HepG2 (cell line): ENCODE measurements around the gene PTGER3.

GRCh38 chr1:66449895-66450647 lies 83.9 kb upstream of the SGIP1 start:
- RRBS, 2 experiments = no CpG with 5 or more reads among the region's 4 CpGs
CAGE:
- cytosol, long polyA minus RNA = no peak
- cytosol, long polyA plus RNA = no peak
- long polyA plus RNA = no peak
- nucleus, long polyA minus RNA = no peak
- nucleus, long polyA plus RNA = no peak

- RRBS, 2 experiments = no CpG with 5 or more reads among the region's 3 CpGs
CAGE:
- cytosol, long polyA minus RNA = no peak
- cytosol, long polyA plus RNA = no peak
- long polyA plus RNA = no peak
- nucleus, long polyA minus RNA = no peak
- nucleus, long polyA plus RNA = no peak
Observed at GRCh38 chr1:66563443-66563869, 29.5 kb downstream of the SGIP1 start.

DNA sequence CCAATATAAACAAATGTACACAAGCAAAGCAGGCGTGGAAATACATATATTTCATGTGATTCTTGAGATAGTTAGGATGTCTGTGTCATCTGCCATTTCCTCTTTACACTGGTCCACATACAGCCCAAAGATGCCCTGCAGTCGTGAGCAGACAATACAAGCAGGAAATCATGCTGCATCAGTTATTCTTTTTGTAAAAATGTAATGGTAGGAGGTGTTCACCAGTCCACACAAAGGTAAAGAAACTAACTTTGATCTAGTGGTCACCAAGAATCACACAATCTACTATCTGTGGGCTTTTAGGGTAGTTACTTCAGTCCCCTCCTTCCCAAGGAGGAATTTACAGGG lies 30.5 kb downstream of the SGIP1 start:
- RRBS, 2 experiments = no CpG with 5 or more reads among the region's 2 CpGs
CAGE:
- cytosol, long polyA minus RNA = no peak
- cytosol, long polyA plus RNA = no peak
- long polyA plus RNA = no peak
- nucleus, long polyA minus RNA = no peak
- nucleus, long polyA plus RNA = no peak

GRCh38 chr1:66840993-66841333 lies 39.9 kb upstream of the INSL5 start:
CAGE:
- cytosol, long polyA minus RNA = no peak
- cytosol, long polyA plus RNA = no peak
- long polyA plus RNA = no peak
- nucleus, long polyA minus RNA = no peak
- nucleus, long polyA plus RNA = no peak

GRCh38 chr1:66877955-66878330 lies 46.7 kb downstream of the DNAI4 start:
- RRBS, 2 experiments = no CpG with 5 or more reads among the region's 2 CpGs
CAGE:
- cytosol, long polyA minus RNA = no peak
- cytosol, long polyA plus RNA = no peak
- long polyA plus RNA = no peak
- nucleus, long polyA minus RNA = no peak
- nucleus, long polyA plus RNA = no peak

DNA sequence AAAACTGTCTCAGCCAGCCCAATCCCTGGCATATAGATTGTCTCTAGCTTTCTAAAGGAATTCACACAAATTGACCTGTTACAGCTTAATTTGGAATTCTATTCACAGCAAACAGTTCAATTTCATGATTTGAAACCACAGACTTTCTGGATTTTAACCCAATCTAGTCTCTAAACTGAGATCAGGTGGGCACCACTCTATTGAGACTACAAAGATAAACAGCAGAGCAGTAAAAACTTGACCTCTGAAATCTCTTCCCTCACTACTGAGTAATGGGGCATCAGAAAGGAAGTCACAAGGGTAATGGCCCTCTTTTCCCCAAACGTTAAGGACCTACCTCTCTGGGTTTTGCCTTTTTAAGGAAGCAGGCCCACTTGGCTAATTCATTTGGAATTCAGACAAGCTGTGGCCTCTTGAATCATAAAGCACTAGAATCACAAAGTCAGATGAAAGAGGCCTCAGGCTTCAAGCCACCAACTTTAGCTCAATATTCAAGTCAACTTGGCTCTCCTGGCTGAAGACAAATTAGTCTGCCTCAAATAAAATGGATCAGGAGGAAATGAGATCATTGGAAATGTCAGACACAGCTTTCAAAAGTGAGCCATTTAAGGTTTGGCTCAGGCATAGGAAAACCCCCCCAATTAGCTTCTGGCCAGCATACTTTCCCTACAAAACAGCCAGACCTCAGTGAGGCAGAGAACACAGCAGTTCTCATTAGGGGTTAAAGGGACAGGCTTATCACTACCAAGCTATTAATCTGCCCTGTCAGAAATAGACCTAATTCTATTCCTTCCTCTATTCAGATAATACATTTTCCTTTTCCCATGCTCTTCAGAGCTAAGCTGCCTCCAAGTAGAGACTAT lies 34.4 kb downstream of the SLC35D1 start:
- RRBS, 2 experiments = no CpG with 5 or more reads among the region's 1 CpG
CAGE:
- cytosol, long polyA minus RNA = no peak
- cytosol, long polyA plus RNA = no peak
- long polyA plus RNA = no peak
- nucleus, long polyA minus RNA = no peak
- nucleus, long polyA plus RNA = no peak

DNA sequence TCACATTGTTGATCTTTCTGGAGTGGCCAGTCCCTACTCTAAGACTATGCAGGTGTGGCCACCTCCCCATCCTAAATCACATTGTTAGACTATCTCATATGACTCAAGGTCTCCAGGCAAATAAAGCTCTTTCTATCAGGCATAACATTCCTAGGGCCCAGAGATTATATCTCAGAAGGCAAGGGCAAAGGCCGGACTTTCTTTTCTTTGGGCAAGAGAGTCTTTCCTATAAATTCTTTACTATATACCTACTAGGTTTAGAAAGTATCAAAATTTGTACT lies 2.7 kb upstream of the C1orf141 start:
- RRBS, 2 experiments = no CpG with 5 or more reads among the region's 1 CpG
CAGE:
- cytosol, long polyA minus RNA = no peak
- cytosol, long polyA plus RNA = no peak
- long polyA plus RNA = no peak
- nucleus, long polyA minus RNA = no peak
- nucleus, long polyA plus RNA = no peak

GRCh38 chr1:67272584-67272783 lies 35.2 kb upstream of the IL12RB2 start:
- RRBS, 2 experiments = no CpG with 5 or more reads among the region's 3 CpGs
CAGE:
- cytosol, long polyA minus RNA = no peak
- cytosol, long polyA plus RNA = no peak
- long polyA plus RNA = no peak
- nucleus, long polyA minus RNA = no peak
- nucleus, long polyA plus RNA = no peak

GRCh38 chr1:67332894-67333278 lies 25.2 kb downstream of the IL12RB2 start:
- RRBS, 2 experiments = no CpG with 5 or more reads among the region's 1 CpG
CAGE:
- cytosol, long polyA minus RNA = no peak
- cytosol, long polyA plus RNA = no peak
- long polyA plus RNA = no peak
- nucleus, long polyA minus RNA = no peak
- nucleus, long polyA plus RNA = no peak

- RRBS, 2 experiments = no CpG with 5 or more reads among the region's 2 CpGs
CAGE:
- cytosol, long polyA minus RNA = no peak
- cytosol, long polyA plus RNA = no peak
- long polyA plus RNA = no peak
- nucleus, long polyA minus RNA = no peak
- nucleus, long polyA plus RNA = no peak
Observed at GRCh38 chr1:67687296-67687594, 2.2 kb downstream of the GADD45A start.

DNA sequence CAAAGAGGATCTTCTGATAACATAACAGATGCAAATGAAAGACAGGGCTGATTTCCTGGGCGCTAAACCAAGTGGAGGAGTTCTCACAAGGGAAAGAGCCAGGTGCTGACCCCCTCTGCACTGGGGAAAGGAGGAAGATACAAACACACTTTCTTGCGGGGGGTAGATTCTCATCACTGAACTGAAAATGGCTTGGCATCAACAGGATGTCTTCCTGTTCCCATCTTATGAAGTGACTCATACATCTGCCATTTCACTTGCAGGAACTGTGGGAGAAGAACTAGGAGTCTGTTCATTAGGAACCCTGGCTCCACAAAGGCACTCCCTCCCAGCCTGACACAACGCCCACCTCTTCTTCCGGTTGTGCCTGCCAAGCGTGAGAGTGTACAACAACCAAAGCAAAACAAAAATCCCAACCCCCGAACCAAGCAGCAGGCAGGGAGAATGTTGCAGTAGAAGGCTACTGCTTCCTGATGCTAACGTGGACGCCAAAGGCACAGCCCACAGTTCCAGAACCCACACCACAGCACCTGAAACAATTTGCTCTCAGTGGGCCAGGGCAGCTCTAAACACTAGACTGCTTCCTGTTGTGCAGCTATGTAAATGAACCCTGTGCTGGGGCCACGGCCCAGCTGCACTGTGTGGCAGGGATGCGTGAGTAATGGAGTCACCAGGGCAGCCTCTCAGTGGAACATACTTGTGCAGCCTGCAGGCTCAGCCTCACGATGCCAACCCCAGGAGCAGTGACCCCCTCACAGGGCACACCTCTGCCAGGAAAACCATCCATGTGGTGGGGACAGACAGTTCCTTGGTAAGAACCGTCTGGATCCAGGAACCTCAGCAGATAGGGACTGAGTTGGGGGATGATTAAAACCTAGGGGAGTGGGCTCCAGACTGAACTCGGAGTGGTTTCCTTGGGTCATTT lies 51.2 kb downstream of the GADD45A start:
- RRBS, 2 experiments = no CpG with 5 or more reads among the region's 13 CpGs
CAGE:
- cytosol, long polyA minus RNA = no peak
- cytosol, long polyA plus RNA = no peak
- long polyA plus RNA = no peak
- nucleus, long polyA minus RNA = no peak
- nucleus, long polyA plus RNA = no peak

- RRBS, 2 experiments = no CpG with 5 or more reads among the region's 4 CpGs
CAGE:
- cytosol, long polyA minus RNA = no peak
- cytosol, long polyA plus RNA = no peak
- long polyA plus RNA = no peak
- nucleus, long polyA minus RNA = no peak
- nucleus, long polyA plus RNA = no peak
Observed at GRCh38 chr1:68159467-68160000, 72.8 kb downstream of the WLS start.

DNA sequence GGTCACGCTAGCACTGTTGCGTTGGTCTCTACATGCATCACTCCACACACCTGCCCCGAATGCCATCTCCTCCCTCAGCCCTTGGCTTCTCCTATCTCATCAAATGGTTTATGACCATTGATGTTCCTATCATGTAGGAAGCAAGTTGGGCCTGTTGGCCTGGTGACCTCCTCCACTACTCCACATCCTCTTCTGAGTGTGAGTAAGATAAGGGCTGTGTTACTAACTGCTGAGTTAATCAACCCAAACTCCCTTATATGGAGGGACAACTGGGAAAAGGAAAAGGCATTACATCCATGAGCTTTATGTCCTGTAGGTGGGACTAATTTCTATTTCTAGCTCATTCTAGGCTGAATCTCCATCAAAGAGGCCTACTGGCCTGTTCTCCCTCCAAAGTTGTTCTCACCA lies 57.6 kb downstream of the WLS start:
- RRBS, 2 experiments = no CpG with 5 or more reads among the region's 3 CpGs
CAGE:
- cytosol, long polyA minus RNA = no peak
- cytosol, long polyA plus RNA = no peak
- long polyA plus RNA = no peak
- nucleus, long polyA minus RNA = no peak
- nucleus, long polyA plus RNA = no peak

- RRBS, 2 experiments = 30 to 35% methylated on average over 2 of the region's 20 CpGs
CAGE:
- cytosol, long polyA minus RNA = no peak
- cytosol, long polyA plus RNA = no peak
- long polyA plus RNA = no peak
- nucleus, long polyA minus RNA = no peak
- nucleus, long polyA plus RNA = no peak
Observed at GRCh38 chr1:69919221-69919652, 286.1 kb downstream of the LRRC40 start.

GRCh38 chr1:70235463-70235752 lies 14.2 kb downstream of the SRSF11 start:
- RRBS, 2 experiments = no CpG with 5 or more reads among the region's 1 CpG
CAGE:
- cytosol, long polyA minus RNA = no peak
- cytosol, long polyA plus RNA = no peak
- long polyA plus RNA = no peak
- nucleus, long polyA minus RNA = no peak
- nucleus, long polyA plus RNA = no peak

GRCh38 chr1:70440723-70441723 lies 30.0 kb downstream of the CTH start:
- RRBS, 2 experiments = no CpG with 5 or more reads among the region's 5 CpGs
CAGE:
- cytosol, long polyA minus RNA = no peak
- cytosol, long polyA plus RNA = no peak
- long polyA plus RNA = no peak
- nucleus, long polyA minus RNA = no peak
- nucleus, long polyA plus RNA = no peak

DNA sequence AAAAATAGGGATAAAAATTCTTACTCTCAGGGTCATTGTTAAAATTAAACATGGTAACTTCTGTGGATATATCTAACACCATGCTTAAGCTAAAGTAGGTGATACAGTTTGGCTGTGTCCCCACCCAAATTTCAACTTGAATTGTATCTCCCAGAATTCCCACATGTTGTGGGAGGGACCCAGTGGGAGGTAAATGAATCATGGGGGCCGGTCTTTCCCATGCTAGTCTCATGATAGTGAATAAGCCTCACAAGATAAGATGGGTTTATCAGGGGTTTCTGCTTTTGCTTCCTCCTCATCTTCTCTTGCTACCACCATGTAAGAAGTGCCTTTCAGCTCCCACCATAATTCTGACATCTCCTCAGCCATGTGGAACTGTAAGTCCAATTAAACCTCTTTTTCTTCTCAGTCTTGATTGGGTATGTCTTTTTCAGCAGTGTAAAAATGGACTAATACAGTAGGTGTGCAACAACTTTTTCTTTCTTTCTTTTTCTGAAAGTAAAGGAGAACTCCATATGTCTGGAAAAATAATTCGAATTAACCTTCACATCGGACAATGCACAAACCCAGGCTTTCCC lies 100.4 kb downstream of the PTGER3 start:
- RRBS, 2 experiments = no CpG with 5 or more reads among the region's 3 CpGs
CAGE:
- cytosol, long polyA minus RNA = no peak
- cytosol, long polyA plus RNA = no peak
- long polyA plus RNA = no peak
- nucleus, long polyA minus RNA = no peak
- nucleus, long polyA plus RNA = no peak

DNA sequence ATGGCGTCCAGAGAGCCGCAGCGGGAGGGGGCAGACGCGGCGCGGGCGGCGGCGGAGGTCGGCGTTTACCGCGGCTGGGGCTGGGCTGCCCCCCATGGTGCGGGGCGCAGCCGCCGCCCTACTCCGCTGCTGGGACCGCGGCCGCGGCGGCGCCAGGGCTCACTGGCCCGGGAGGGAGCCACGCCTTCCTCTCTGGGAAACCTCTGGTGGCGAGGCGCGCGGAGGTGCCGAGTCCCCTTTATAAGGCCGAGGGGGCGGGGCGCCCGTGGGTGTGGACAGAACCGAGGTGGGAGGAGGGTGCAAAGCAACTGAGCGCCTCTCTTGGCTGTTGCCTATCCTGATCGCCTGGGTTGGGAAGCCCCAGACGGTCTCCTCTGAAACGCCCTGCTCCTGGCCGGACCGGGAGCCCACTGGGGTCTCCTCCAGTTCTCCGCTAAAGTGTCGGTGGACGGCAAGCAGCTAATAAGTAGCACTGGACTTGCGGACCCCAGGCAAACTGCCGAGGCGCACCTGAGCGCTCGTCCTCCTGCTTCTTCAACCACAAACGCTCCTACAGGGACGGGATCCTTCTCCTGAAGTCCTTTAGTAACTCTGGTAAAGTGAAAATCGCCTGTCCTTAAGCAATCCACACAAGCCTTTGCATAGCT lies at the start of gene PTGER3:
Gene PTGER3 (minus strand): TSS at position 216 of the 647 bp plus-strand sequence.
- RRBS, 2 experiments = no CpG with 5 or more reads among the region's 54 CpGs
CAGE:
- cytosol, long polyA minus RNA = no peak
- cytosol, long polyA plus RNA = no peak
- long polyA plus RNA = no peak
- nucleus, long polyA minus RNA = no peak
- nucleus, long polyA plus RNA = no peak

DNA sequence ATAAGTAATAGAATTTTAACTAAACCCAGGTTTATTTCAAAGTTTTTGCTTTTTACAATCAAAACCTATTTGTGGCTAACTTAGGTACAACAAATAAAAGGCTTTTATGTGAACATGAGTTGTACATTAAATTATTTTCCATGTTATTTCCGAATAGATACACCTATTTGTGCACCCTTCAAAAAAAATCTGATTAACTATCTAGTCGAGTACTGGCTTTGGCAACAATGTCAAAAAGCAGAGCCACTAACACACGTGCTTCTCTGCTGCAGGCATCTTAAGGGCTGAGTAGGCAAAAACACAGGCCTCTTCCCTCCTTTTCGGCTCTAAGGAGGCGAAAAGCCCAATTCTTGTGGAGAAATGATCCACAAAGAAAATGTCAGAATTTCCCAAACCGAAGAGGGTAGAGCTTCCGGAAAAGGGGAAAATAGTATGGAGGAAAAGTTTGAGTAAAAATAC lies 774 bp downstream of the ZRANB2 start:
- RRBS, 2 experiments = no CpG with 5 or more reads among the region's 7 CpGs
CAGE:
- cytosol, long polyA minus RNA = no peak
- cytosol, long polyA plus RNA = no peak
- long polyA plus RNA = no peak
- nucleus, long polyA minus RNA = no peak
- nucleus, long polyA plus RNA = no peak

GRCh38 chr1:73183743-73184044 lies 901.4 kb upstream of the NEGR1 start:
- RRBS, 2 experiments = no CpG with 5 or more reads among the region's 6 CpGs
CAGE:
- cytosol, long polyA minus RNA = no peak
- cytosol, long polyA plus RNA = no peak
- long polyA plus RNA = no peak
- nucleus, long polyA minus RNA = no peak
- nucleus, long polyA plus RNA = no peak